Osteoblast (primary cell): ENCODE data around the gene NDST1.

- CAGE, long polyA plus RNA, result no peak
- RRBS, result no CpG with 5 or more reads among the region's 13 CpGs
Measured at GRCh38 chr5:150488363-150489450, 19.2 kb upstream of the NDST1 start.

DNA sequence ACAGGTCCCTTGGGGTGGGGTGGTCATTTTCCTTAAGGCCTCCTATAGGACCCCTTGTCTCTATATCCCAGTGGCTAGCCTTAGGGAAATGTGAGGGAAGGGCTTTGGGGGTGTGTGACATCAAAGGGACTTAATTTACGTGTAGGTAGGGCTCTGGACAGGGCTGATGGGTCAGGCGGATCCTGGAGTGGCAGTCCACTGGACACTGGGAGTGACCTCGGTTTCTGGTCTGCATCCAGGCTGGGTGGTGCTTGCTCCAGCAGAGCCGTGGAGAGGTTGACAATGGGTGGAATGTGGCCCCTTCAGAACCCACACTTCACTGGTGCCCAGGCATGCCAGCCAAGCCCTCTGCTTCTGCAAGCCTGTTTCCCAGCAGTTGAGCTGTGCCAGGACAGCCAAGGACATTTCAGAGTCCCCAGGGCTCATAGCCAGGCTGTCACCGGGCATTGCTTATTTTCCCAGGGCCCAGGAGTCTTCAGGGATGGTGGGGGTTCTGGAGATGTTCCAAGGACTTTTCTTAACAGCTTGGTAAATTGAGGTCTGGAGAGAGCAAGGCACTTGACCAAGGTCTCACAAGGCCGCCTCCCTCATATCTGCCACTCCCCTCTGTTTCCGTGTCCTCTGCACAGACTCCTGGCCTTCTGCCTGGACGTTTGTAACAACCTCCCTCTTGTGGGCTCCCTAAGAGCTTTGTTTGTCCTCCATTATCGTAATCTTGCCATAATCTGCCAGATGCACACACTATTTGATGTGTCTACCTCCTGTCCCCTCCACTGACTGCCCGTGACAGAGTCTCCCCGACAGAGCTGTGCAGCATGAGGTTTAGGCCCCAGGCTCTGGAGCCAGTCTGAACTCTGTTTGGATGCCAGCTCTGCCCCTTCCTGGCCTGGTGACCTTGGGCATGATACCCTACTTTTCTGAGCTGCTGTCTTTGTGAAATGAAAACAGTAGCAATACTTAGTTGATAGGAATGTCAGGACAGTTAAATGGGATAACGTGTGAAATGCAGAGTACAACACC lies 3.8 kb upstream of the NDST1 start:
- CAGE, long polyA plus RNA, result no peak
- RRBS, result no CpG with 5 or more reads among the region's 12 CpGs

- CAGE, long polyA plus RNA, result no peak
- RRBS, result no CpG with 5 or more reads among the region's 16 CpGs
Measured at GRCh38 chr5:150507749-150508679, at the start of gene NDST1. Gene NDST1, plus strand, starts transcription at chr5:150508131.

DNA sequence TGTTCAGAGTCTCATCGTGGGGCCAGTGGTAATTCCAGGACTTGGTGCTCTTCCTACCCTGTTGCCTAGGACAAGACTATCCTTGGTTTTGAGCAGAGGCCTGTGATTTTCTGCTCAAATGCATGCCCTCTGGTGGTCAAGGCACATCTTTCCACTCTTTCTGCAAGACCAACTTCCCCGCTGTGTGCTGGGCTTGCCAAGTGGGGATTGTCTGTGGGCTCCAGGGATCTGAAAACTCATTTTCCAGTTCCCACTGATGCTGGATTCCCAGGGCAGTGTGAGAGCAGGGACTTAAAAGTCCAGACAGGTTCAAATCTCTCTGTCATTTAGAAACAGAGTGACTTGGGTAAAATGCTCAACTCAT lies 15.9 kb downstream of the NDST1 start:
- CAGE, long polyA plus RNA, result no peak
- RRBS, result no CpG with 5 or more reads among the region's 2 CpGs

- CAGE, long polyA plus RNA, result no peak
- RRBS, result no CpG with 5 or more reads among the region's 6 CpGs
Measured at GRCh38 chr5:150541736-150542670, 34.1 kb downstream of the NDST1 start.

- CAGE, long polyA plus RNA, result no peak
- RRBS, result 48% methylated on average over 2 of the region's 26 CpGs
Measured at GRCh38 chr5:150600508-150601462, 39.7 kb upstream of the SYNPO start.

GRCh38 chr5:150637251-150637953 lies 3.1 kb upstream of the SYNPO start:
- CAGE, long polyA plus RNA, result no peak
- RRBS, result no CpG with 5 or more reads among the region's 20 CpGs

DNA sequence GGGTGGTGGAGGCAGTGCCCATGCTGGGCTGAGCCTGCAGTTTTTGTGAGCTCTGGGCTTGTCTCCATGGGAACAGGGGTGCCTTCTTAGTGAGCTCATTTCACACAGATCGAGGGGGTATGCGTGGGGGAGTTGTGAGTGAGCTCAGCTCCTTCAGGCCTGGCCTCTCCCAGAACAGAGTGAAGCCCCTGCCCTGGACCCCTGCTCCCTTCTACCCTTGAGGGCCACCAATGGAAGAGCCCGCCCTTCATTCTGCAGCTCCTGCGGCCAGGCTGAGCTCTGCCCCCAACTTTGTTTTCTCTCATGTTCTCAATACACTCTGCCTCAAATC lies 9.1 kb upstream of the MYOZ3 start:
- CAGE, long polyA plus RNA, result no peak
- RRBS, result no CpG with 5 or more reads among the region's 4 CpGs

DNA sequence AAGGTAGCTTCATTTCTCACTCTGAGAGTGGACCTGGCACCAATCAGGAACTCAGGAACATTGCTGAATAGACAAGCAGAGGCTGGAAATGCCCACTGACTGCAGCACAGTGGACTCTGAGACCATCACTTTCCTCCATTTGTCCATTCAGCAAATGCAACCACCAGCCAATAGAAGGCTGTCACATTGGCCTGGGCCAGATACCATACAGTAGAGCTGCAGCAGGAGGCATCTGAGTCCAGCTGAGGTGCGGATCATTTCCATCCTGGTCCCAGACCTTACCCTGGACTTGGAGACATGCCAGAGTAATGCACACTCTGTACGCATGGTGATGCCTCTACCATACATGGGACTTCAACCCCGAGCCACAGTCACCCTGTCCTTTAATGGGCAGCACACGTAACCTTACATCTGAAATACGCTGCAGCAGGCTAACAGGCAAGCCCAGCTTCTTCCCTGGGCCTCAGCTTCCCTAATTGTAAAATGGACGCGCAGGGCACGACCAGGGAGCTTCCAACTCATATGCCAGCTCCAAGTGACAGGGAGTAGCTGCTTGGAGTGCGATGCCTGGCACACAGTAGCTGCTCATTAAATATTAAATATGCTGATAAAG lies 18.0 kb downstream of the TNIP1 start:
- CAGE, long polyA plus RNA, result no peak
- RRBS, result no CpG with 5 or more reads among the region's 9 CpGs

GRCh38 chr5:151098081-151098628 lies 17.3 kb upstream of the TNIP1 start:
- CAGE, long polyA plus RNA, result no peak
- RRBS, result no CpG with 5 or more reads among the region's 7 CpGs

GRCh38 chr5:151212311-151213188 lies 11.3 kb downstream of the CCDC69 start:
- CAGE, long polyA plus RNA, result no peak
- RRBS, result no CpG with 5 or more reads among the region's 6 CpGs

GRCh38 chr5:151214597-151215009 lies 9.3 kb downstream of the CCDC69 start:
- CAGE, long polyA plus RNA, result no peak
- RRBS, result no CpG with 5 or more reads among the region's 6 CpGs

DNA sequence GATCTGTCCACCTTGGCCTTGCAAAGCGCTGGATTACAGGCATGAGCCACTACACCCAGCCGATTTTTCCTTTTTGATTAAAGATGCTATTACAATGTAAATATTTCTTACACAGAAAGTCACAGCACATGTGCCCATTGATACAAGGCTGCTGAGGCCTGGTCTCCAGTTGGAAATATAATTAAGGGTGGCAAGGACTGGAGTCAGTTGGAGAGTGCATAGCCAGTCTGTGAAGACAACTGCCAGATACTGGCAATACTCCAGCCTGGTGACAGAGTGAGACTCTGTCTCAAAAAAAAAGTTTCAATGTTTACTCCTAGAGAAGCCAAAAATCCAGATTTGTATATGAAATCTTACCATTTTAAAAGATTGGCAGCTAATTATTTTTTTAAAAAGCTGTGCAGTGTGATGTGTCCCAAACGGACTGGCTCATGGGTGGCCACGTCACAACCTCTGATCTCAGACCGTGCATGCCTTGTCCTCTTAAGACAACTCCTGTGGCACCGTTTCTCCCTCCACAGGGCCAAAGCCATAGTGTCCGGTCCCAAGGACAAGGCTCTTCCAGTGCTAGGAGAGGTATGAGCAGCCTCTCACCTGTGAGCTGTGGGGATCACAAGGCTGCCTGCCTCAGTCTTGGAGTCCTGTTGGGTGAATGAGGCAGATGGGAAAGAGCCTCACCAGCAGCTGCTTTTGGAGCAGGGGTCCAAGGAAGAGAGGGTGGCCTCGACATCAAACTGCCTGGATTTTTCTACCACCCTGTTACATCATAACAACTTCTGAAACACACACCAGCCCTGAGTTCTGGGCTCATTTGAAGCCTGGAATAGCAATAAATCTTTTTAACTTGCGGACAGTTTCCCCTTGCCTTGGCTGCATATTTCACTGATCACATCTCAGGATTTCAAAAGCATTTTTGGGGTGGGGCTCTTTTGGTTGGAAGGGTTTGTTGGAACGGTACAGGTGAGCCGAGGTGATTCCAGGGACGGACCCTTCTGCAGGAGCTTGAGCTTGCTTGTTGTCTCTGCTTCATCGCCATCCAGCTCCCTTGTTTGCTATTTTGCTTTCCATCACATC lies 15.7 kb downstream of the GM2A start:
- CAGE, long polyA plus RNA, result no peak
- RRBS, result no CpG with 5 or more reads among the region's 13 CpGs

GRCh38 chr5:151383016-151383451 lies 35.7 kb upstream of the SLC36A2 start:
- CAGE, long polyA plus RNA, result no peak
- RRBS, result no CpG with 5 or more reads among the region's 7 CpGs

GRCh38 chr5:151661229-151662393 lies 25.1 kb downstream of the SPARC start:
- CAGE, long polyA plus RNA, result start-site peak on the plus strand at chr5:151661458-151661907, 162 and 6 reads in 2 replicates
- RRBS, result no CpG with 5 or more reads among the region's 8 CpGs

DNA sequence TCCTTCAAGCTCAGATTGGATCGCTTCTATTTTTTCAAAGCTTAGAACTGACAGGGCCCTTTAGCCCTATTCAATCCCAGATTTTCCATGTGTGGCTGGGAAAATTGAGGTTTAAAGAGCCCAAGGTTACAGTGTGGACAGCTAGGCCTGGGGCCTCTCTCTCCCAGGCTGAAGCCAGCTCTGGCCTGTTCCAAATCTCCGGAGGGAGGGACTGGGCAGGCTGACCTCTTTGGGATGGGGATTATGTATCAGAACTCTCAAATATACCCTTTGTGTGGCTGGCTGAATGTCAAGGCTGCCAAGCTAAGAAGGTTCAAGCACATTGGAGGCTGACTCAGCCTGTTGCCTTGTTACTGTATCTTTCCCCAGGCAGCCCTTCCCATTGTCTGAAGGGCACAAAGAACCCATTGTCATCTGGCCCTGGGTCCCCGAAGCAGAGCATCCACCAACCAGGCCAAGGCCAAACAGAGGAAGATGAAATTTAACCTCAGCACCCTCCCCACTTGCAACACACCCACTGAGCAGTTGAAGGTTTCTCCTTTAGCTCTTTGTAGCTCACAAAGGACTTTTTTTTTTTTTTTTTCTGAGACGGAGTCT lies 7.3 kb upstream of the SPARC start:
- CAGE, long polyA plus RNA, result no peak
- RRBS, result no CpG with 5 or more reads among the region's 4 CpGs

DNA sequence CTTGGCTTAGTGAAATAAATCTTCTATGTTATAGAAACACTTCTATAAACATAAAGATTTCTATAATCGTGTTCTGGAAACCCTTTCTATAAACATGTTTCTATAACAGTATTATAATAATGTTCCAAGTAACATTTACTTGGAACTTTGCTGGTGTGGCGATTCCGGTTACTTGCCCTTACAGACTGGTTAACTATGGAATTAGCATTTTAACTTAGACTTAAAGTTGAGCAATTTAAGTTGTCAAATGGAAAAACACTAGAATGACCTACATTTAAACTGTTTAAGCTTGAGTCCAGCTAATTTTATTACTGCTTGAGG lies 1.8 kb downstream of the G3BP1 start:
- CAGE, long polyA plus RNA, result no peak
- RRBS, result no CpG with 5 or more reads among the region's 3 CpGs

DNA sequence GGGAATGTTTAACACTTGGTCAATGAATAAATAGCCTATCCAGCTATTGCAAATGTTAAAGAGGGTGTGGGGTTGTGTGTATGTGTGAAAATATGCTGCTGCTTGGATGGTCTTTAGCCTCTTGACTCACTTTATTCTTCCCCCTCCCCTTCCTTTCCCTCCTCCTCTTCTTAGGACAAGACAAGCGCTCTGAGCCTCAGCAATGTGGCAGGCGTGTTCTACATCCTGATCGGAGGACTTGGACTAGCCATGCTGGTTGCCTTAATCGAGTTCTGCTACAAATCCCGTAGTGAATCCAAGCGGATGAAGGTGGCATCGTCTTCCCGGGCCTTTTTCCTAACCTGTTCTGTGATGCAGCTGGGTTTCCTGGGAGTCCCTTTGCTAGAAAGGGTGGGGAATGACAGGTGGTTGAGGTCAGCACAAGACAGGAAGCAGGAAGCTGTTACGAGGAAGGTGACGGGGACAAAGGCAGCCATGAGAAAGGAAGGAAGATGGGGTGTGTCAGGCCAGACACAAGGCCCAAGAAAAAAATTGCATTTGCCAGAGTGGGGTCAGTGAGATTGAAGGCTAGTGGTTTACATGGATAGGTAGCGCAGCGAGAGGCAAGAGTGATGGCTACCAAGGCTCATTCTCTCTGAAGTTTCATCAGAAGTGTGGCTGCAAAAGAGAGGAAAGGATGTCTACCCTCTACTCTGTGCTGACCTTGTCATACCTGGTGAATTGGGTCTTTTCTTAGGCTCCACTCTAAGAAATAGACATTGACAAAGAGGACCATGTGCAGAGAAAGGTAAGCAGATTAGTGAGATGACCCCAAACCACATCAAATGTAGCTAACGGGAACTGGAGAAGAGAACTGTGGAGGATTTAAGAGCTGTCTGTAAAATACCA lies 236.3 kb downstream of the FAM114A2 start:
- CAGE, long polyA plus RNA, result no peak
- RRBS, result no CpG with 5 or more reads among the region's 13 CpGs

DNA sequence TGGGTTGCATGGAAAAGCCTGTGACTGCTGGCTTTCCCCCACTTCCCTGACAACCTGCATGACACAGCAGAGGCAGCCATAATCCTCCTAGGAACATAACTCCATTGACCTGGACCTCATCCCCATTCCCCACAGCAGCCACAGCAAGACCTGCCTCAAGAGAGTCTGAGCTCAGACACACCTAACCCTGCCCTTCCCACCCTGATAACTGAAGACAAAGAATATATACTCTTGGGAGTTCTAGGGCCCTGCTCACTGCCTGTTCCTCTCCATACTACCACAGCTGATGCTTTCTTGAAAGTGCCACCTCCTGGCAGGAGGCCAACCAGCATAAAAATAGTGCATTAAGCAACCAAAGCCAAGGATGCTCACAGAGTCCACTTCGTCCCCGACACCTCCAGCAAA lies 23.7 kb downstream of the FAM114A2 start:
- CAGE, long polyA plus RNA, result no peak
- RRBS, result no CpG with 5 or more reads among the region's 2 CpGs

GRCh38 chr5:154027147-154027410 lies 11.6 kb downstream of the FAM114A2 start:
- CAGE, long polyA plus RNA, result no peak
- RRBS, result no CpG with 5 or more reads among the region's 4 CpGs